Panc1 (cell line): ENCODE measurements around a stretch of chr3.

DNA sequence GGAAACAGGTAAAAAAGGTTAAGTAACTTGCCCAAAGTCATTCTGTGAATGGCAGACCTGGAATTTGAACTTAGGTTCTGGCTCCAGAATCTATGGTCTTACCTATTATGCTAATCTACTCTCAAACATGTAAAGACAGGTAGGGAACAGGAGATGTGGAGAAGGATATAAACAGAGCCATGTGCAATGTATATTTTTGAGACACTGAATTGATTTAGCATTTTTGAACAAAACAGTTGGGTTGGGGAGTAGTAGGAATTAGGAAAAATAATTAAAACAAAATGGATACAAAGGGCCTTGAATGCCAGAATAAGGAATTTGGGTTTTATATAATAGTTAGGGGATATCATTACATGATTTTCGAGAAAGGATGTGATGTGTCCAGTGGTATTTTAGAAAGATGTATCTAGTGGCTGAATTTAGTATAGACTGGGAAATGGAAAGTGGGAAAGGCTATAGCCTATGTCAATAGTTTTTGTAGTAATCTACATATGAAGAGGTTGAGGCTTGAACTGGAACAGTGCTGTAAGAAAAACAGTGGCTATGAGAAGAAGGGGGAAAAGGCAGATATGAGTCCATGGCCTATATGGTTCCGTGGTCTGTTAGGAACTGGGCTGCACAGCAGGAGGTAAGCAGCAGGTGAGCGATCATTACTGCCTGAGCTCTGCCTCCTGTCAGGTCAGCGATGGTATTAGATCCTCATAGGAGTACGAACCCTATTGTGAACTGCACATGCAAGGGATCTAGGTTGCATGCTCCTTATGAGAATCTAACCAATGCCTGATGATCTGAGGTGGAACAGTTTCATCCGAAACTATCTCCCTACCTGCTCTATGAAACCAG is 15.7 kb downstream of the TRPC1 start:
- RRBS, 2 experiments, result no CpG with 5 or more reads among the region's 6 CpGs

DNA sequence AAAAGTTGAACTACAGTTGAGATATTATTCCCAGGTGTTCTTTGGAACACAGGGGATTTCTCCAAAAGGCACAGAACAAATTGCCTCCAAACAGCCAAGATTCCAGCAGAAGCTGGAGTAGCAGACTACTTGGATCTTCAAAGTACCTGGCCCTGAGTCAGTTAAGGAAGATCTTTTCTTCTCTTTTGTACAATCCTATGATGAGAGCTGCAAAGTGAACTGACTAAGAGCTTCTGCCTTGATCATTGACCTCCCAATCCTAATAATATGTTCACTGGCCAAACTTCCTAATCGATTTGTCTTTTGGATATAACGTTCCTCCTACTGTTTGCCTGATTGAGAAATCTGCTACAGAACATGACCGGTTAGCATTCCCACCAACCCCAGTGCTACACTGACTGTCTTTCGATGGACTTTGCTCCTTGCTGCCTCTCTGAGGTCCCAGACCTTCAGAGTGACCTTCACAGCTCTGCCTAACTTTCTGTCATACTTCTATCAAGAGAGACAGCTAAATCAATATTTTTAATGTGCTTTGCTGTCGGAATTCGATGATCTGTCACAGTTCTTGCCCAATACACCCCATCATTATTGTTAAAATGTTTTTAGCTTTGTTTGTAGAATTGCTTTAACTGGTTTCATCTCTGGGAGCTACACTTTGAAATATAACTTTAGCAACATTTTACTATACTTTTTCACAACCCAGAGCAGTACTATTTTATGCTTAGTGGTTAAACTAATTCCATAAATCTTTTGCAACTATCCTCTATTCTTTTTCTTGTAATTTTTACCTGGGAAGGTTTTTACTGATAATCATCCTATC is 21.8 kb downstream of the PAQR9 start:
- RRBS, 2 experiments, result no CpG with 5 or more reads among the region's 6 CpGs

DNA sequence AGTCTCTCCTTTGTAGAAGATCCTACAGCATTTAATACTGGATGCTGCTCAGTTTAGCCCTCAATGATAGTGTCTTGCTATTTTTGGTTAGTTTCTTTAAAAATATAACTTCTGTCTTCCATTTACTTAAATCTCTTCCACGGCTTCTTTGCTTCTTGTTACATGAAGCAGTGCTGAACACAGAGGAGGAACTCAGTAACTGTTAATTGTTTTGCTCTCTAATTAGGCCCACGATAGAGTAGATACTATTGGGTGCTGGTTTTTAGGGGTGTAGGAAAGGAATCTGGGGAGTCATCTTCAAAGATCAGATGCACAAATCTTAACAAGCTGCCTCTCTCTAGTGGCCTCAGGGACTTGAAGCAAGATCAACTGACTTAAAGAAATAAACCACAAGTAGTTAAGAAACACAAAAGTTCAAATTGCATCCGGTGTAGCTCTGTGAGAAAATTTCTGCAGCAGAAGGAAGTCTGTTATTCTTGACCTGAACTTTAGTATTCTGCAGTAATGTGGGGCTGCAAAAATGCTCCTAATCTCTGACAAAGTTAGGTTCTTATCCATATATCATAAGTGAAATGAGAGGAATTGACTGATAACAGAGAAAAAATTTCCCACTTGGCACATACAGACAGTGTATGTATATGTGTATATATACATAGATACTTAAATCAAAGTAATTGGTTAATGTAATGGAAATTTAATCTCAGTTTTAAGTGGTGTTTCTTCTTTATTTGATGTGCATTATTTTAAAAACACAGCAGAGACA is 51.7 kb downstream of the CHST2 start:
- RRBS, 2 experiments, result no CpG with 5 or more reads among the region's 3 CpGs

- RRBS, 2 experiments, result no CpG with 5 or more reads among the region's 4 CpGs
Measured at GRCh38 chr3:143326314-143327079, 206.9 kb downstream of the CHST2 start.

DNA sequence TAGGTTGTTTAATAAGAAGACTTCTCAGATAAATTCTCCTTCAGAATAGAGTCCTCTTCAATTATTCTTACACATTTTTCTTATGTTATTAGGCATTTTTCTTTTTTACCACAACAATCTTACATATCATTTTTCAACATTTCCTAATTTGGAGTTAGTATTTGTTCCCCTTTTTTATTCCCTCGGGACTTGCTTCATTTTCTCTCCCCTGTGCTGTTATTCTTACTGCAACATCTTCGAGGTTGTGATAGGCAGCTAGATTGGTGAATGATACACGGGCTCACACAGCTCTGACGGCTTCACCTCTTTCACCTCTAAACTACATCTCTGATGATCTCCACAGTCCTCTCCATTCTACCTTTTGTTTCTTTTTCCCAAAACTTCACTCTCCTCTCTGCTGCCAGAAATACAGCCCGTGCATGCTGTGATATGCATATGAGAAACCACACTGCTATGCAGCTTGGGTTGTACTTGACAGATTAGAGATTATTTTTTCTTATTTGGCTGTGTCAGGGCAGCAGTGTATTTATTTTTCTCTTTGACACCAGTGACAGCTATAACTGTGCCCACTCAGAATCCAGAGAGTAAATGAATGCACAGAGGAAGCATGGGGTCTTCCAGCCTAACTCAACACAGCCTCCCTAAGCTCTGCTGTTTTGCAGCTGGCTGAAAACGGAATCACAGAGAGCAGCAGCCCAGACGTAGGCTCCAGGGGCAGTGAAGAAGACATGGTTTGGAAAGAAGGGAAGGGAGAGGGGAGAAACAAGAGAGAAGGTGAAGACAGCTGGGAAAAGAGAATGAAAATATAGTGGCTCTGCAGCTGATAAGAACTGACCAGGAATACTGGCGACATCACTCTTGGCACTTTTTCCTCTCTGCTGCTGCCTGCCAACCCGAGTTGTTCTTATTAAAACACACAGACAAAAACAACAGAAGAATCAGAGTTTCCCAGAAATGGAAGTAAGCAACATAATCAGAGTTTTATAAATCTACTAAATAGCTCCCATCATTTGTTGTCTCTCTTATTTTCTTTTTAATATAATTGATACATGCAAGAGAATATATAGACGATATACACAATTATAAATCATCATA is 61.7 kb downstream of the SLC9A9 start:
- RRBS, 2 experiments, result no CpG with 5 or more reads among the region's 10 CpGs

GRCh38 chr3:143824257-143824822 is 23.9 kb downstream of the SLC9A9 start:
- RRBS, 2 experiments, result no CpG with 5 or more reads among the region's 3 CpGs

- RRBS, 2 experiments, result 60 to 90% methylated on average over 2 of the region's 45 CpGs
Measured at GRCh38 chr3:145333516-145334482, 827.2 kb downstream of the PLOD2 start.

- RRBS, 2 experiments, result no CpG with 5 or more reads among the region's 1 CpG
Measured at GRCh38 chr3:145958503-145958867, 202.5 kb downstream of the PLOD2 start.

DNA sequence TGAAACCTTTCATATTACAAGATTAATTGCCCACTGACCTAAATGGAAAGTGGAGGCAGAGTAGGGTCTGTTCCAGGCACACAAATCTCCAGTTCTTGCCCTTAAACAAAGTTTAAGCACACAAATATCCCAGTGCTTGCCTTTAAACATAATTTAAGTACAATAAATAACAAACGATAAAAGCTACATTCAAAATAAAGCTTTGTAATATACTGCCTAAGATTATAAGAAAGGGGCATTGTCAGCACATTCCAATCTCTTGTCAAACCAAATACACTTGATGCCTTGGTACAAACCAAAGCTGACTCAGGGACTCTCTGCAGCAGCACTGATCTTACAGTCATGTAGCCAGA is 18.4 kb downstream of the PLOD2 start:
- RRBS, 2 experiments, result no CpG with 5 or more reads among the region's 1 CpG

- RRBS, 2 experiments, result no CpG with 5 or more reads among the region's 5 CpGs
Measured at GRCh38 chr3:146158950-146159606, 1.9 kb downstream of the PLOD2 start.

DNA sequence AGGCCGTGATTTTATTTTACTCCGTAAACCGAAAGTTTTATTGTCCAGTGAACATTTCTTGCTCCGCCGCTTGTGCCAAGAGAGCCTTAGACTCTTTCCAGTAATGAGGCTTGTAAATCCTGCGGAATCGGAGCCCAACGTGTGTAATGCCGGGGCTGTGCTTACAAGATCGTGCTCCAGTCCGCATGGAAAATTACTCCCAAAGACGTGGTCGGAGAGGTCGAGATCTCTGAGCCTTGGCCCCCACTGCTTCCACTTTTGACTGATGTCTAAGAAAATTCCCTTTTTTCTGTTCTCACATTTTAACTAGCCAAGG is 691 bp upstream of the PLOD2 start:
- RRBS, 2 experiments, result no CpG with 5 or more reads among the region's 14 CpGs

GRCh38 chr3:146313782-146314353 is 63.0 kb upstream of the PLSCR4 start:
- RRBS, 2 experiments, result no CpG with 5 or more reads among the region's 1 CpG

DNA sequence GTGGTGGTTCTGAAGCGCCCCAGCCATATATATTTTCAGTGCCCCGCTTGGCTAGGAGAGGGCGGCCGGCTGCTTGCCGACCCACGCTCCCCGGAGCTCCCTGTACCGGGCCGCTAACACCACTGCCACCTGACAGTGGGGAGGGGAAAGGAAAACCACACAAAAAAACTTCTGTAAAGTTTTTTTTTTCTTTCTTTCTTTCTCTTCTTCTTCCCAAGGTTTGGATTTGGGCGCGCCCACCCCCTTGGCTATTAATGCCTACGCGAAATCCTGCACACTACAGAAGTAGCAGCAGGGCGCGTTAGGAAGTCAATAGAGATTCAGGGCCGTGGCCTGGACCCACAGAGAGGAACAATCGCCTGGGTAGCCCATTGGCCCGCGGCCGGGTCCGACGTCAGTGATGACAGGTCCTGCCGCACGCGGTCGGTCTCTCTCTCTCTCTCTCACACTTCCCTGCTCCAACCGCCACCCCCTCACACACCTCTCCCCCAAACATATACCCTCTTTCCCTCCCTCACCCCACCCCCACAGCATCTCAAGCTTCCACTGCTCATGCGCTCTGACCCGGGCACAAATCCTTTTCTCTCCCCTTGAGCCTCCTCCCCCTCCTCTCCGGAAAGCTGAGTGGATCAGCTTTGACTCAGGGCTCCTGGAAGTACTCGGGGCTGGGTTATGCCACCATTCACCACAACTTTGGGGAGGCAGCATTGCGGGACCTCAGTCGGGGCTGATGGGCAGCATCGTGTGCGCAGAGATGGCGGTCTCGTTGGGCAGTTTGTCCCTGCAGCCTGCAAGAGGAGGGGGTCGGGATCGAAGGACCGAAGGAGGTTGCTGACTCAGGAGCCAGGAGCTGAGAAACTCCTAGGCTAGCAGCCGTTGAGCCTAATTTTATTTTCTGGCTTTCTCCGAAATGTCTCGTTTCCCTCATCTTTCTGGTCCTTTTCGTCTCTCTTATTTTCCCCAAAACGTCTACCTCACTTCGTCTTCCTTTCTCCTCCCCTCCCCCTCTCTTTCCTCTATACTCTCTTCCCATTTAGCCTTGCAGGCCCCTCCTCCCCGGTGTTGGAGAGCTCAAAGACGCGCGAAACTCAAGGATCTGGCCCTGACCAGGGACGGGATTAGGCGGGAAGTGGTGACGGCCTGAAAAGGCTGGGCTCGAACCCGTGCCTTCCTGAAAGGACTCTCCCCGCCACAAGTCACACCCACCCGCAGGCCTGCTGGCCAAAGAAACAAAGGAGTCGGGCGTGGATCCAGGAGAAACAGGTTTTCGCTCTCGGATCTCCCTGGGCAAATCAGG is 9.0 kb downstream of the ZIC4 start:
- RRBS, 2 experiments, result 64% methylated on average over 1 of the region's 61 CpGs; no CpG with 5 or more reads in 1 of the 2 experiments

- RRBS, 2 experiments, result no CpG with 5 or more reads among the region's 1 CpG
Measured at GRCh38 chr3:148712261-148712707, 14.6 kb downstream of the AGTR1 start.

DNA sequence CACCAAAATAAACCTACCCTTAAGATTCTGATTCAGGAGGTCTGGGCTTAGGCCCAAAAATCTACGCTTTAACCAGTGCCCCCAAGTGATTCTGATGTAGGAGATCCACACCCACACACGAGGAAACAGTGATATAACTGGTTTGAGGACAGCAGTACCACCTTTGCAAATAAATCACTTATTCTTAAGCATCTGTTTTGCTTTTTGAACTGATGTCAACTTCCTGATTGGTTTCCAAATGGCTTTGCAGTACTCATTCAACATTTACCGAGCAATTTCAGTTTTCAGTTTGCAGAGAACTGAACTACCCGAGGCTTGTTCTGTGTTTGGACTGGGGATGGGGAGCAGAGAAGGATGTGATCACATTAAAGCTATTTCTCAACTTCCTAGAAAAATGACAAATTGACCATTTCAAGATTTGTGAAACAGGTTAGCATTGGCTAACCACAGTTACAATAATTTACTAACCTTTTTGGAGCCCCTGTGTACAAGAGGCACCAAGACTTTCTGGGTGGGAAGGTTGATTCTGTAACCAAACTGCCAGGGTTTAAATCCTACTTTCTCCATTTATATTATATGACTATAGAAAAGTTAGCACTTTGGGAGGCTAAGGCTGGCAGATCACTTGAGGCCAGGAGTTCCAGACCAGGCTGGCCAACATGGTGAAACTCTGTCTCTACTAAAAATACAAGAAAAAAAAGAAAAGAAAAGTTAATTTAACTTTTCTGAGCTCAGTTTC is 985 bp upstream of the GYG1 start:
- RRBS, 2 experiments, result no CpG with 5 or more reads among the region's 4 CpGs

GRCh38 chr3:149031017-149031840 is 39.9 kb downstream of the GYG1 start:
- RRBS, 2 experiments, result no CpG with 5 or more reads among the region's 3 CpGs

GRCh38 chr3:149245711-149246009 is 24.0 kb upstream of the CP start:
- RRBS, 2 experiments, result no CpG with 5 or more reads among the region's 1 CpG

GRCh38 chr3:149368777-149369996 is 8.3 kb downstream of the TM4SF1 start:
- RRBS, 2 experiments, result no CpG with 5 or more reads among the region's 7 CpGs

DNA sequence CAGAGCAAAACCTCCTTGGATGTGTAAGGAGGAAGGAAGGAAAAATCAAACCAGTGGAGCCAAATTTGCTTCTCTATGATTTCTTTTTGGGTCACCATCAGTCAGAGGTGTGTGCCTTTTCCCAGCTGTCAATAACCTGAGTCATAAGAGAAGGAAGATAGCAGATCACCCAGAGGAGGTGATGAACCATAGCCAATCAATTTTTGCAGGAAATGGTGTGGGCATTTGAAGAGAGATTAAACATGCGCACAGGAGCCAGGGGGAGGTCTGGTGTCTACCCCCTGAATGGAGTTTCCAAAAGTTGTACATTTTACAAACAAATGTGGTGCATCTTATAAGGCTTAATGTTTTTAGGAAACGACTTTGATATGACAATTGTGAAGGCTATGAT is 27.2 kb upstream of the TM4SF1 start:
- RRBS, 2 experiments, result no CpG with 5 or more reads among the region's 2 CpGs